Mucosa of descending colon (tissue), 1 donor: ENCODE measurements around a stretch of chr22.

- PRO-cap = no peak
Observed at GRCh38 chr22:46626618-46627439, 6.6 kb downstream of the GRAMD4 start.

DNA sequence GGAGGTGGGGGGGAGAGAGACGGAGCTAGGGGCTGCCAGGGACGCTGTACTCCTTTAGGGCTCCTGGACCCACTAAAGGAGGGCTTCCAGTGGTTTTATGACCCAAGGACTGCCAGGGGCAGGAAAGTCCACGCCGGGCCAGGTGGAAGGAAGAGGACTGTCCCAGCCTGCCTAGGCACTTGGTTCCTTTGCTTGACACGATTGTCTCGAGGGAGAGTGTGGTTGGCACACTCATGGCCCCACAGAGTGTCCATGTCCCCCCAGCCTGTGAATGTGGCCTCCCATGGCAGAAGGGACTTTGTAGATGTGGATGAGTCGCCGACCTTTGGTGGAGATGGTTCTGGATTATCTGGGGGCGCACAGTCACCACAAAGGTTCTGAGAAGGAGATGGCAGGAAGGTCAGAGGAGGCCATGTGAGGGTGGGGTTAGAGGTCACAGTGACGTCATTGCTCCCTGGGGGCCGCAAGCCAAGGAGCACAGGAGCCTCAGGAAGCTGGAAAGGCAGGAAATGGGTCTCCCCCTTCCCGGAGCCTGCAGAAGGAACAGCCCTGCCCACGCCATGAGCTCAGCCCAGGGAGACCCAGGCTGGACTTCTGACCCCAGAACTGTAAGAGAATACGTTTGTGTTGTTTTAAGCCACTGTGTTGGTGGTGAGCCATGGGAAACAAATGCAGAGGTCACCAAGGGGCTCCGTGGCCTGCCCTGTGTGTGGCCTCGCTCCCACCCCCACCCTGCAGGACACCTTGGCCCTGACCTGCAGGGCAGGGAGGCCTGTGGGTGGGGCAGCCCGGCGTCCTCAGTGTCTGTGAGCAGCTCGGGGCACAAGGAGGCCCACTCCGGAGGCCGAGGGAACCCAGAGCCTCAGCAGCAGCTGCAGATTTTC, 31.9 kb downstream of the GRAMD4 start:
- PRO-cap = no peak

GRCh38 chr22:46672474-46673119, 52.4 kb downstream of the GRAMD4 start:
- PRO-cap = no peak

GRCh38 chr22:46758759-46759368, 3.6 kb upstream of the TBC1D22A start:
- PRO-cap = unidirectional peak, plus-strand start at chr22:46759126

DNA sequence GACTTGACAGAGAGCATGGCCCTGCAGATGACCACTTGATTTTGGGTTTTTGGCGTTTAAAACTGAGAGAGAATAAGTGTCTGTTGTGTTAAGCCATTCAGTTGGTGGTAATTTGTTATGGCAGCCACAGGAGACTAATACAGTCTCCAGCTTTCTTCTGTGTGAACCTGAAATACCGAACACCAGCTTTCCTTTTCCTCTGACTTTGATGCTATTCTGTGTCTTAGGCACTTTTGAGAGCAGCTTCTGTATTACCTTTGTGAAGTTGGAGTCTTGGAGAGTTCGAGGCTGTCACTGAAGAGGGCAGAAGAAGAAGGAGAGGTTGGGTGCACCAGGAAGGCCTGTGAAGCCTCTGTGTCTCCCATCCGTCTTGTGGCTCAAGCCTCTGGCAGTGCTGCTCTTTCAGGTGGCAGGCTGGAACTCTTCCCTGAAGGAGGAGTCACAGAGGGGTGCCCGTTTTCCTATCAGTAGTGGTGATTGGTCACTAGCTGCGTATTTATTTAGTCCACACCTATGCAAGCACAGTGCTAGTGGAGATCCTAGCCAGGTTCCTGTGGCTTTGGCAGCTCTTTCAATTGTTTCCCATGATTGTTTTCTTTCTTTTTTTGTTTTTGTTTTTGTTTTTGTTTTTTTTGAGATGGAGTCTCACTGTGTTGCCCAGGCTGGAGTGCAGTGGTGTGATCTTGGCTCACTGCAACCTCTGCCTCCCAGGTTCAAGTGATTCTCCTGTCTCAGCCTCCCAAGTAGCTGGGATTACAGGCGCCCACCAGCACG, 2.6 kb downstream of the TBC1D22A start:
- PRO-cap = bidirectional peak, plus-strand start at position 524 of the sequence, minus-strand start at position 372 of the sequence

GRCh38 chr22:46912053-46912475, 149.6 kb downstream of the TBC1D22A start:
- PRO-cap = no peak

DNA sequence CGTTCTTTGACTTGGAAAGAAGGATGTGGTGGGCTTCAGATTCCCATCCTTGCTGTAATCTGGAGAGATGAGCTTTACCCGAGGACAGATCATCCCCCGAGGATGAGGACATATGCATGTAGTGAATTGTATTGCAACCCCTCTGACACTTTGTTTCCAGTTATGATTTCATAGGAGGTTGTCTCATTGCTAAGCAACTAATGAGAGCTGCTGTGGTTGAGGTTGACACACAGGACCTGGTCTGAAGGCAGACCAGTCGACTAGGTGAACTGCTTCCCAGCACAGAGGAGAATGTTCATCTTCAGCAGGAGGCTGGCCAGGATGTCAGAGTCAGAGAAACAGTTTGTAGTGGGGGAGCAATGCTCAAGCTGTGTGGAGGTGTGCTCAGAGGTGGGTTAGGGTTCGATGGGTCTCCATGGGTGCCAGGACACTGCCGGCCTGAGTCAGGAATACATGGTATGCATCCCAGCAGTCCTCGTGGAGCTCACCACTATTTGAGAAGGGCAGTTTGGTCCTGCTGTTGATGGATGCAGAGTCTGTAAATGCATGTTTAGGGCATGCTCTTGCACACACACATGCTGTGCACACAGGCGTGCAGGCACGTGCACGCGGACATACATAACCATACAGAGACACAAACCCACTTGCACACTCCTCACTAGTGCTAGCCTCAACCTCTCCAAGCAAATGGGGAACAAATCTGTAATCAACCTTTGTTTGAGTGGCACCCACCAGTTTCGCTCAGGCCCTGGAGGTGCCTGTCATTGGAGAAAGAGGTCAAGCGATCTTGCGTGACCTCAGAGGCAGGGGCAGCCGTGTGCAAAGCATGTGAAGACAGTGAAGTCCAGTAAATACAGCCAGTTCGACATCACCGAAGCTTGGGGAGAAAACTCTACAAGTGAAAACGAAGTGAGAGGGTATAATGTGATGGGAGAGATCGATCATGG, 153.8 kb downstream of the TBC1D22A start:
- PRO-cap = no peak

- PRO-cap = no peak
Observed at GRCh38 chr22:46971176-46971919, 208.9 kb downstream of the TBC1D22A start.

DNA sequence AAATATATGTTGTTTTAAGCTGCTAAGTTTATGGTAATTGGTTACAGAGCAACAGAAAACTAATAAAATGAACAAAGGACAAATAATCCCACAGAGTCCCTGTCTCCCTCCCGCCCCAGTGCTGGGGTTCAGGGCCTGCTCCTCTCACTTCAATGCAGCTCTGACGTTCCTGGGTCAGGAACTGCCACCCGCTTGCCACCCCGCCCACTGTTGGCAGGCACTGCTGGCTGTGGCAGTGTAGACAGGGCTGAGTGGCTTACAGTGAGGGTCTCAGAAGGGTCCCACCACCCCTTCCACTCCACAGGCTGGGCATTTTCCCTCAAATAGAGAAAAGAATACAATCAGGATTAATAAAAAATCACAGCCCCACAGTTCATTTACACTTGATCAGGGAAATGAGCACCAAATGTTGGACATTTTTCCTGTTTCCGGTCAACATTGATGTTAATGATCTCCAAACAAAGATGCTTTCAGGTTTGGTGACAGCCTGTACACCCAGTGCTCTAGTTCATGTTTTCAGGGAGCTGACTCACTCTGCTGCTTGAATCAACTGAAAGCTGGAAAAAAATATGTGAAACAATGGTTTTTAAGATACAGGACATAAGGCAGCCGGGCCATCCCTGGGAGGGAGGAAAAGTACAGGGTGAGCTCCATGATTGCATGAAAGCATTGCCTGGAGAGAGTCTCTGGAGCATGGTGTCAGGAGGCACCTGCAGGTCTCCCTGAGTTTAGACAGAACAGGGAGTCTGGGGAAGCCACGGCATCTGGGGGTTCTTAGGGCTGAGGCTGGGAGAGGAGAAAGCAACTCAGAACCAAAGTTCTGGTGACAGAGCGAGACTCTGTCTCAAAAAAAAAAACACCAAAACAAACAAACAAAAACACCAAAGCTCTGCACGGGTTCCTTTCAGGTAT, 259.5 kb downstream of the TBC1D22A start:
- PRO-cap = no peak

GRCh38 chr22:47147866-47148265, 385.4 kb downstream of the TBC1D22A start:
- PRO-cap = no peak

DNA sequence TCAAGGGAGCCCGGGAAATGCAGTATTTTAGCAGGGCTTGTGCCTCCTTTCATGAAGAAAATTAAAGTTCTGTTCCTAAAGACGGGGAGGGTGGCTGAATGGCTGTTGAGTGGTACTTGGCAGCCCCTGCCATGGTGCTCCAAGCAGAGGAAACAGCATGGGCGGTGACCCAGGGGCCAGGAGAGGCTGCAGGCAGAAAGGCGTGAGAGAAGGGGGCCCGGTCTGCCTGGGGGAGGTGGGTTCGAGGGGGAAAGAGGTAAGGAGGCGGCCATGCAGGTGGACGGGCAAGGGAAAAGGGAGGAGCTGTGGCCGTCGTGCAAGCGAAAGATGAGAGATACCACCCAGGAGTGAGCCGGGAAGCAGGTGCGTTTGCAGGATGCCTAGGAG, 390.8 kb downstream of the TBC1D22A start:
- PRO-cap = no peak

- PRO-cap = no peak
Observed at GRCh38 chr22:47162332-47162800, 399.9 kb downstream of the TBC1D22A start.

DNA sequence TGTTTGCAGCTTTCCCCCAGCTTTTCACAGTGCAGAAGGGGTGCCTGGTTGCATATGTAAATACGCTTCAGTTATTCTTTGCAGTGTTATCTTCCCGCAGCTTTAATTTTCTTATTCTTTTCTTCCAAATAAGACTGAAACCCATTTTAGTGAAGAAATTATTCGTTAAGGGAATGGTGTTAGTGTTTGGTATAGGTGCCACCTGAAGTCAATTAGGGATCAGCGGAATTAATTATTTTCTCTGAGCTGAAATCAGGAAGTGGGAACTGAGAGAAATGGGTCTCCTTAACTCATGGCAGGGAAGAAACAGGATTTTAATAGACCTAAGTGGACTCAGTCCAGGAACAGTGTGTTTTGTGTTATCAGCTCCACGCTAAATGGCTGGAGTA, 515.3 kb downstream of the TBC1D22A start:
- PRO-cap = no peak

GRCh38 chr22:47634601-47634904, 854.8 kb upstream of the TAFA5 start:
- PRO-cap = unidirectional peak, minus-strand start at chr22:47634786

- PRO-cap = no peak
Observed at GRCh38 chr22:48366728-48367010, 122.7 kb upstream of the TAFA5 start.

DNA sequence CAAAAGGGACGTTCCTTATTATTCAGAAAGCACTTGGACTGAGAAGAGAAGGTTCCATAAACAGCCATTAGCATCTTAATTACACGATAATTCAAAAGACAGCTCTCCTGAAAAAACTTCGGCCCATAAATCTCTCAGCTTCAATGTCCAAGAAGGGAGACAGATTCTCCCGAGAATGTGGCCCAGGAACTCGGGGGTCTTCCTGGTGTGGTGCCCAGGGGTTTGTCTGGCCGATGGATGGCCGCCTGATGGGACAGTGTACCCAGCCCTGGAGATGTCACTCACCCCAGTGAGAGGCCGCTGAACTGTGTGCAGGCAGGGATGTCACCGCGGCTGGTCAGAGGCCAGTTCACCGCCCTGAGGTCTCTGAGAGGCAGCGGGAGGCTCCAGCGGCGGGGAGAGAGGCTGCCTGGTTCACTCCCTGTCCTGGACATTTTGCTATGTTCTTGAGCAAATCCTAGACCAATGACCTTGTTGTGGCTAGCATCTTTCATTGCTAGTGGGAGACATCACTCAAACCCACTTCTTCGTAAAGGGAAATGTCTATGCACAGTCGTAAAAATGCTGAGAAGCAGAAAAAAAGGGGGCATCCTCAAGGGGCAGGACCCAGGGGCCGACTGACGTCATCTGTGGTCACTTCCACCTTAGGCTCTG, 11.2 kb upstream of the TAFA5 start:
- PRO-cap = no peak

GRCh38 chr22:48566780-48567121, 77.4 kb downstream of the TAFA5 start:
- PRO-cap = no peak

GRCh38 chr22:48696010-48696316, 206.6 kb downstream of the TAFA5 start:
- PRO-cap = no peak

- PRO-cap = no peak
Observed at GRCh38 chr22:48751270-48751802, 262.0 kb downstream of the TAFA5 start.

DNA sequence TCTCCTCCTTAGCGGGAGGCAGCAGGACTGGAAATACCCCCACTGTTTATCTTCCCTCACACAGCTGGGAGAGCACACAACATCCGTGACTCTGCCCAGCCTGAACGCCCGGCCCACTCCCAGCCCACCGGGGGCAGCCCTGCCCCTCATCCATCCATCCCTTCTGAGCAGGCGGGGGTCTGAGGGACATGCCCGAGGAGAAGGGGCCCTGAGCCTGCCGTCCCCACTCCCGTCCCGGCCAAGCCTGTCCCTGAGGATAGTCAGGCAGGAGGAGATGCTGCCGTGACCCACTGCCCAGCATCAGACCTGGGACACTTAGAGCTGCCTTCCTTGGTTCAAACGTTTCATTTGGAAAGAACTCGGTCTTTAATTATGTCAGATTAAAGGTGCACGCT, 393.5 kb downstream of the TAFA5 start:
- PRO-cap = unidirectional peak, plus-strand start at position 259 of the sequence